Epithelial cell of alveolus of lung (primary cell): Measurements from ENCODE around the genes ZNRF2 and KBTBD2.

GRCh38 chr7:30079186-30080204 lies 51.3 kb downstream of the PLEKHA8 start:
- RAMPAGE, long total RNA = no peak
- RRBS = no CpG with 5 or more reads among the region's 6 CpGs

DNA sequence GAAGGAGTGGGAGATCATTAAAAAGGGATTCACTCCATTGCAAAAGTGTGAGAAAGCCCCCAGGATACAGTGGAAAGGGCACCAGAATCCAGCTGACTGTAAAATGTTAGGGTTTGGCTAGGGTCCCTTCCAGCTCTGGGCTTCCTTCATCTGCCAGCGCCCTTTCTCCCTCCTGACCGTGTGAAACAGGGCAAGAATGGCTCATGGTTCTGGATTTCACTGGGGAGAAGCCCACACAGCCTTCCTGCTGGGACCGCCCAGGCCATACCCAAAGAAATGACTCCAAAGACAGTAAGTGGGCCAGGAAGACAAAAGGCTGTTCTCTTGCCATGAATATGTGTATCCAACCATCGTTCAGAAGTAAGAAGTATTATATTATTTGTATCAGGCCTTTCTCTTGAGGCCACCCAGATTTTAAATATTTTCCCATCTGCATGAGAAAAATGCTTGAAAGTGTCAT lies 2.3 kb downstream of the MTURN start:
- RAMPAGE, long total RNA = no peak
- RRBS = no CpG with 5 or more reads among the region's 4 CpGs

DNA sequence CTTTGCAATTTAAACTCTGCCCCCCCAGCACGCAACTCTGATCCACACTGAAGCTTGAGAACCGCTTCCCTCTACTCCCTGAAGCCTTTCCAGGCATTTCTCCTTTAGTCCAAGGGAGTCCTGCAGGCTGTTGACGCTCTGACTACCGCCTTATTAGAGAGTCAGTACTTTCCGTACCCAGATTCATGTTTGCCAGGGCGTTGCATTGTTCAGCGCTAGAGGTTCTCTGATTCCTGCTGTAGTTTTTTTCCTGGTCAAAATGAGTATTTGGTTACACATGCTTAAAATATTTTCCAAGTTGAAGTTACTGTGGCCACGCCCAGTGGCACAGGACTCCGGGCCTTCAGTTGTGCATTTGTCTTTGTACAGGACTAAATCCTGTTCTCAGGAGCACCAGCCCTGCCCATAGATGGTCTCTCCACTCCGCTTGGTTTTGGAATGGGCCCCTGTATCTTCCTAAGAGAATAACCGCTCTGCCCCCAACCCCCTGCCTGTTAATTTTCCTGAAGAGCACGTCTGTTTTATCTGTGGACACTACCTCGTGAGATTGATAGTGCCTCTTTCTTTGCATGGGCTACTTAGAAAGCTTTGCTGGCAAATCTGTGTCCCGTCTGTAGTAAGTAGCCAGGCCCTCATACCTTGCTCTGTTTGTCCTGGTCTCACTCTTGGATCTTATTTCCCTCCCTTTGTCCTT lies 8.0 kb downstream of the MTURN start:
- RAMPAGE, long total RNA = no peak
- RRBS = no CpG with 5 or more reads among the region's 14 CpGs

DNA sequence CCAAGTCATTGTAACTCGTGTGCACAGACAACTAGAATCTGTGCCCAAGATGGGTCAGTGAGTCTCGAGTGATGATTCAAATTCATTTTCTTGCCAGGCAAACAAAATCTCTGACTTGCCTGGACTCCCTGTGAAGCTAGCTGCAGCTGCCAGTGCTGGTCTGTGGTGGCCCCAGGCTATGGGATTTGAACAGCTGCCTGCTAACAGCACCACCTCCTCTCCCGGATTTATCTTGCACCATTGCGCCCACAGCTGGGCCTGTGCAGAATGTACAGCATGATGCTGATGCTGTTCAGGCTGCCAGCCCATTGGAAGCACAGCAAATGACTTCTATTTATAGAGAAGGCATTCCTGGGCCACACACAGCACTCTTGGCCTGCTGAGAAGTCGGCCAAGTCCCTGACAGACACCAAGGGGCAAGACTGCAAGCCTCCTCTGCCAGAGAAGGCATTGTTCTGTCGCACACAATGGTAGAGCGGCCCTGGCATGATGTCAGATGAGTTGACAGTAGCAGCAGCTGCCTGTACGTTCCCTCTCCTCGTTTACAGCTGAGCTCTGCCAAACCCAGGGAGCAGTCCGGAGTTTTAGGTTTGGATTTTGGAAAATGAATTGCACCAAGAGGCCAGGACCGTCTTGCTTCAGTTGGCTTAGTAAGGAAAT lies 38.3 kb downstream of the MTURN start:
- RAMPAGE, long total RNA = no peak
- RRBS = no CpG with 5 or more reads among the region's 11 CpGs

GRCh38 chr7:30179004-30179447 lies 44.2 kb downstream of the MTURN start:
- RAMPAGE, long total RNA = no peak
- RRBS = no CpG with 5 or more reads among the region's 3 CpGs

GRCh38 chr7:30284542-30285474 lies at the start of gene ZNRF2:
TSS of gene ZNRF2 (plus strand) at chr7:30284597.
- RAMPAGE, long total RNA = no peak
- RRBS = 1% methylated on average over 39 of the region's 133 CpGs

DNA sequence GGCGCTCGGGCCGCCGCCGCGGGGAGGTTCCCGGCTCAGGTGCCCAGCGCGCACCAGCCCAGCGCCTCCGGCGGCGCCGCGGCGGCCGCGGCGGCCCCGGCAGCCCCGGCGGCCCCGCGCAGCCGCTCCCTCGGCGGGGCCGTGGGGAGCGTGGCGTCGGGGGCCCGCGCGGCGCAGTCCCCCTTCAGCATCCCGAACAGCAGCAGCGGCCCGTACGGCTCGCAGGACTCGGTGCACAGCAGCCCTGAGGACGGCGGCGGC lies 1.0 kb downstream of the ZNRF2 start:
- RAMPAGE, long total RNA = no peak
- RRBS = 1% methylated on average over 4 of the region's 44 CpGs

DNA sequence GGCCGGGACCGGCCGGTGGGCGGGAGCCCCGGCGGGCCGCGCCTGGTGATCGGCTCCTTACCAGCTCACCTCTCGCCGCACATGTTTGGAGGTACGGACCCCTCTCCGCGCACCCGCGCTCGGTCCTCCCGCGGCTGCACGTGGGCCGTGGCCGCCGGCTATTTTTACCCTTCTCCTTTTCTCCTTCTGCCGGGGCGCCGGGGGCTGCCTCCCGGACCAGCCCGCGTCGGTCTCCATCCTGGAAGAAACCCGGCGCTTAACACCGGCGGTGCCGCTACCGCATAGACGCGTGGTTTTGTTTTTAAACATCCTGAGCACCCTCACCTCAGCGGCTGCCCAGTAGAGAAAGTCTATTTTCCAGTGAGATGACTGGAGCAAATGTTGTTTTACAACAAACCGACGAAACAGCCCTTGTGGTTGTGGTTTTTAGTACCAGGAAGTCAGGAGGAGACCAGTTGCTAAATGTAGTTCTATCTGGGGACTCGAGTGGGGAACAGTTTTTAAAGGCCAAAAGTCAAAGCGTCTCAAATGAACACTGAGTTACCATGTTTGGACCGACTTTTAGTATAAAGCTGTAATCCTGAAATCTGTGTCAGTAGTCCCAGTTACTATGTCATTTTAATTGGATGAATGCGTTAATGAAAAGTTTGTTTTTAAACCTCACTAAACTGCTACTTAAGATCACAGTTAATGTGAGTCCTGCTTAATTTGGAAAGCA lies 1.5 kb downstream of the ZNRF2 start:
- RAMPAGE, long total RNA = no peak
- RRBS = 0% methylated on average over 3 of the region's 45 CpGs

DNA sequence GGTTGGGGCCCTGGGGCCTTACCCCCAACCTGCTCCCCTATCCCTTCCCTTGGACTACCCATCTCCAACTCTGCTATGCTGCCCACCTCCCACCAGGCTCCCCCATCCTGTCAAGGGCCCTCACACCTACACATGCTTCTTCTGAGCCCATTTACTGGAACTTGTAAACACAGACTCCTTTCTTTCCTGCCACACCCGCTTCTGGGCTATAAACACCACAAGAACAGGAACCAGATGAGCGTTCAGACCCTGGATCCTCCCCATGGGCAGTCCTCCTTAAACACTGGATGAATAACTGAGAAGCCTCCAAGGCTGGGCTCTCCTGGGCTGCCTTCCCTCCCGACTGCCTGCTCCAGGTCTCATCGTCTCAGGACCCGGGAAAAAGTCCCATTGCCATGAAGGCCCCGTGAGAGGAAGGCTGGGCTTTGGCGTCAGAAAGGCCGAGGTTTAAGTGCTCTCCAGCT lies 15.5 kb upstream of the CRHR2 start:
- RAMPAGE, long total RNA = no peak
- RRBS = no CpG with 5 or more reads among the region's 8 CpGs

DNA sequence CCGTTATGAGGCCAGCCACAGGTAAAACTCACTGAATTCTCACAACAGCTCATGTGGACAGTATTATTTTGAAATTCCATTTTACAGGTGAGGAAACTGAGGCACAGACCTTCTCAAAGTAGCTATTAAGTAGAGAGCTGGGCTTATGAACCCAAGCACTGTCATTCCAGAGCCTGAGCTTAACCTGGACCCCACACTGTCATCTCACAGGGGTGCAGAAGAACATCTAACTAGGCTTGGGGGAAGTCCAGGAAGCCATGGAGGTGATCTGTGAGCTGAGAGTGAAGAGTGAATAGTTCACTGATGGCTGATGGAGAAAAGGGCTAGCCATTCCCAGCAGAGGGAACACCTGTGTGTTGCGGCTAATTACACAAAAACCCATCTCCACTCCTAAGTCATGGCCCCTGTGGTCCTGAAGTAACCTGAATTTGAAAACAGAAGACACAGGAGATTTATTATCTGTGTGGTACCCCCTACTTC lies 8.7 kb downstream of the INMT start:
- RAMPAGE, long total RNA = no peak
- RRBS = no CpG with 5 or more reads among the region's 2 CpGs

- RAMPAGE, long total RNA = no peak
- RRBS = no CpG with 5 or more reads among the region's 5 CpGs
Measured at GRCh38 chr7:30865003-30865352, 46.7 kb upstream of the AQP1 start.

GRCh38 chr7:30921105-30921728 lies 9.6 kb downstream of the AQP1 start:
- RAMPAGE, long total RNA = no peak
- RRBS = no CpG with 5 or more reads among the region's 9 CpGs

DNA sequence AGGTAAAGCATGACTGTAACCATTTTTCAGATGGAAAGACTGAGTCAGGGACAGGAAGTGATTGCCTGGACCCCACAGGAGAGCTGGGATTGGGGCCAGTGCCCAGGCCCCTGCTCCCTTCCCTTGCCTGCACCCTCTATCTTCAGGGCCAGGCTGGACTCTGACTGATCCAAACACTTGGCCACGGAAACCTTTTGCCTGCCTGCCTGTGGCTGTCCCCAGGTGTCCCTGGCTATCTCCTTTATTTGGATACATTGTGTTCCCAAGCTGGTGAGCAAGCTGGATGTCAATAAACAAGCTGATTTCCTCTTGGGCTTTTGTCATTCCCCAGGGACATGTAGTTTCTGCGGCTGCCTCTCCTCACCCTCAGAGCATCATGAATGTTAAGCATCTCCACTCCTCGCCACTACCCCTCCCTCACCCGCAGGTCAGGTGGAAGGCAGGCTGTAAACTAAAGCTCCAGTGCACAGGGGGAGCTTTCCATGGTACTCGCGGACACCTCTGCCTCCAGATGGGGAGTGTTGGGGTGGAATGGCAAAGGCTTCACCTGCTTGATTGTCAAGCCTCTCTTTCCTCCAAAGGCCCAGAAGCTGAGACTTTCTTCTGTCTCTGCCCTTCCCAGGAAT lies 6.9 kb downstream of the GHRHR start:
- RAMPAGE, long total RNA = no peak
- RRBS = no CpG with 5 or more reads among the region's 6 CpGs

- RAMPAGE, long total RNA = no peak
- RRBS = no CpG with 5 or more reads among the region's 13 CpGs
Measured at GRCh38 chr7:31335442-31335884, 5.1 kb downstream of the NEUROD6 start.

DNA sequence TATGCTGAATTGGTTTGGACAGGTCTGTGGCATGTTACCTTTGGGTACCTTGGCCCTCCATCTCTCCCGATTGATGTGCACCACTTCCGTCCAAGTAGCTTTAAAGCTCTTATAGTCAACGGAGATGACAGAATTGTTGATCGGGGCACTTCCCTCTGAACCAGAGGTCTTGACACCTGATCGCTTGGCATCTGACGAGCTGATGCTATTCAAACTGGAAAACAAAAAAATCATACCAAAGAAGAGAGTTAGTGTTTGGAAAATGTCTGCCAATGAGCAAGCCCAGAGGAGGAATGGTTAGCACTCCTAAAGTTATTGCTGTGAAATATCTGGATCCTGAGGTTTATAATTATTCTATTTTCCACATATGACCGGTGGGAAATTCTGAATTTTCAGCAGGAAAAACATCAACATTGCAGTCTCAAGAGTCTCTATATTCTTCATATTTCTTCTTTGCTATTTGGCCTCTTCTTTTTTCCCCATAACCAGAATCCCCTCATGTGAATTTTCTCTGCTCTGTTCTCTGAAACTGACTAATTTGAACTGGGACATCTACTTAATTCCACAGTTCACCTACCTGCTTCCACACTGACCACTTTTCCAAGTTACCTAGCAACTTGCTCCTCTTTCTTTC lies 136.1 kb downstream of the PPP1R17 start:
- RAMPAGE, long total RNA = no peak
- RRBS = no CpG with 5 or more reads among the region's 7 CpGs

- RAMPAGE, long total RNA = no peak
- RRBS = no CpG with 5 or more reads among the region's 2 CpGs
Measured at GRCh38 chr7:31947936-31948273, 122.3 kb downstream of the PDE1C start.

DNA sequence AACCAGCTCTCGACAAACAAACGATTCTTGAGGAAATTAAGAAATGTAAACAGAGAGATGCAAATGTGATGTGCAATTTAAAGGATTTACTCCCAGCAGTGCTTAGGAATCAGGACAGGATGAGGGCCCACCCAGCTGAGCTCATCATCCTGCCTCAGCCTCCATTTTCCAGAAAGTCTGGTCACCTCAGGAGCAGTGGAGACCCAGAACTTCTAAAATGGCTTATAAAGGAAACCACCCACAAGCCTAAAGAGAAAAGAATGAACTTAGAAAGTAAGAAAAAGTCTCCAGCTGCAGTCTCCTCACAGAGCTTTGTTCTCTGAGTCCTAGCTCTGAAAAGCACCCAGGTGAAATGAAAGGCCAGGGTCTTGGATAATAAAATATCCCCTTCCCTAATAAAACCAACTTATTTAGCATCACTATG lies 83.0 kb downstream of the PDE1C start:
- RAMPAGE, long total RNA = no peak
- RRBS = no CpG with 5 or more reads among the region's 2 CpGs

GRCh38 chr7:32495771-32496626 lies 710 bp downstream of the AVL9 start:
- RAMPAGE, long total RNA = no peak
- RRBS = 0% methylated on average over 1 of the region's 26 CpGs

- RAMPAGE, long total RNA = no peak
- RRBS = 1% methylated on average over 42 of the region's 112 CpGs
Measured at GRCh38 chr7:32890838-32891807, at the start of gene KBTBD2. TSS of gene KBTBD2 (minus strand) at chr7:32891760.

GRCh38 chr7:32999567-33000315 lies 42.5 kb downstream of the FKBP9 start:
- RAMPAGE, long total RNA = no peak
- RRBS = no CpG with 5 or more reads among the region's 11 CpGs